SK-N-SH (cell line): ENCODE measurements around a stretch of chr7.

DNA sequence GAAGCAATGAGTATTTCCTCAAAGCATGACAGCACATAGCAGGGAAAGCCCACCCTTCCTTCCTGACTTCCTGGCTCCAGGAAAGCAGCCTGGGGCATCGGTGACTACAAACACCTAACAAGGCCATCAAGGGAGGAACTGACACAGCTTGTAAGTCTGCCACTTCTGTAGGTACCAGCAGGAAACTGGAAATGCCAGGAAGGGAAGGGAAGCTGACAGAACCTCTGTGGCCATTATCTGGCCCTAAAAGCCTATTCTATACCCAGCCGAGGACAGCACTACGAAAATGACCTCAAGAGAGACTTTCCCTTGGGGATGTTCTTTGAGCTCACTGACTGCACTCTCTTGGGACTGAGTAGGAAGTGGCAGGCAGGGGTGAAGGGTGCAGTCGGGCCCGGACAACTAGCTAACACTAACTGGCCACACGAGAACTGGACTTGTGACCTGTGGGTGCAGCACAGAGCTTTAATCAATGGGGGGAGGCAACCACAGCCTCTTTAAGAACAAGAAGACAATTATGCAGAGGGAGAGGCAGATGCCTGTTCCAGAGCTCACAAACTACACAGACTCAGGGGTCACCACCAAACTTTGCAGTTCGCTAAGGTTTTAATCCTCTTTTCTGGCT lies 52.0 kb downstream of the GRB10 start:
- RRBS: no CpG with 5 or more reads among the region's 7 CpGs
CAGE:
- cytosol, long polyA plus RNA: no peak
- long polyA plus RNA: no peak
- nucleus, long polyA plus RNA: no peak

GRCh38 chr7:50763778-50764276 lies 18.9 kb downstream of the GRB10 start:
- RRBS: no CpG with 5 or more reads among the region's 4 CpGs
CAGE:
- cytosol, long polyA plus RNA: no peak
- long polyA plus RNA: no peak
- nucleus, long polyA plus RNA: no peak

DNA sequence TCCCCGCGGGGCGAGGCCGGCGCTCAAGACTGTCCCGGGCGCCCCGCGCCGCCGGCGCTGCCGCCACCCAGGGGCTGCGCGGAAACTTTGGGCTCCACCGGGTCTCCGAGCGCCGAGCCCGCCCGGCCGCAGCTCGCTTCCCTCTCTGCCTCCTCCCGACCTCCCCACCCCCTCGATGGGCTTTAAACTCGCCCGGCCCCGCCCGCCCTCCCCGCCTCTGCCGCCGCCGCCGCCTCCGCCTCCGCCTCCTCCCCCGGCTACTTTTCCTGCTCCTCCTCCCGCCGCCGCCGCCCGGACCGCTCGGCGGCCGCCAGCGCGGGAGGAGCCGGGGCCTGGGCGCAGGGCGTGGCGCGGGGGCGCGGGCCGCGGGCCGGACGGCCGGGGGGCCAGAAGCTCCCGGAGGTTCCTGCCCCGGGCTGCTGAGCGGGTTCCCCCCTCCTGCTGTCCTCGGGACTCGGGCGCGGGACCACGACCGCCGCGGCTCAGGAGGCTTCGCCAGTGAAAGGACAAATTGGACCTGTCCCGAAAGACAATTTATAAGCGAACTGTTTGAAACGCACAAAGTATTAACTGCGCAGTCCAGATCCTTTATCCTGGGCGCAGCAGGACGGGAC lies 10.7 kb upstream of the GRB10 start:
- RRBS: 2% methylated on average over 28 of the region's 78 CpGs
CAGE:
- cytosol, long polyA plus RNA: no peak
- long polyA plus RNA: no peak
- nucleus, long polyA plus RNA: no peak

- RRBS: no CpG with 5 or more reads among the region's 1 CpG
CAGE:
- cytosol, long polyA plus RNA: no peak
- long polyA plus RNA: no peak
- nucleus, long polyA plus RNA: no peak
Observed at GRCh38 chr7:50812828-50813239, 30.1 kb upstream of the GRB10 start.

- RRBS: no CpG with 5 or more reads among the region's 7 CpGs
CAGE:
- cytosol, long polyA plus RNA: no peak
- long polyA plus RNA: no peak
- nucleus, long polyA plus RNA: no peak
Observed at GRCh38 chr7:50851459-50851878, 68.8 kb upstream of the GRB10 start.

- RRBS: no CpG with 5 or more reads among the region's 4 CpGs
CAGE:
- cytosol, long polyA plus RNA: no peak
- long polyA plus RNA: no peak
- nucleus, long polyA plus RNA: no peak
Observed at GRCh38 chr7:51141392-51141966, 175.1 kb downstream of the COBL start.

GRCh38 chr7:51222921-51223328 lies 93.7 kb downstream of the COBL start:
- RRBS: no CpG with 5 or more reads among the region's 10 CpGs
CAGE:
- cytosol, long polyA plus RNA: no peak
- long polyA plus RNA: no peak
- nucleus, long polyA plus RNA: no peak

- RRBS: no CpG with 5 or more reads among the region's 3 CpGs
CAGE:
- cytosol, long polyA plus RNA: no peak
- long polyA plus RNA: no peak
- nucleus, long polyA plus RNA: no peak
Observed at GRCh38 chr7:51241796-51242143, 74.8 kb downstream of the COBL start.

GRCh38 chr7:51314729-51315063 lies 1.9 kb downstream of the COBL start:
- RRBS: no CpG with 5 or more reads among the region's 4 CpGs
CAGE:
- cytosol, long polyA plus RNA: no peak
- long polyA plus RNA: no peak
- nucleus, long polyA plus RNA: no peak

DNA sequence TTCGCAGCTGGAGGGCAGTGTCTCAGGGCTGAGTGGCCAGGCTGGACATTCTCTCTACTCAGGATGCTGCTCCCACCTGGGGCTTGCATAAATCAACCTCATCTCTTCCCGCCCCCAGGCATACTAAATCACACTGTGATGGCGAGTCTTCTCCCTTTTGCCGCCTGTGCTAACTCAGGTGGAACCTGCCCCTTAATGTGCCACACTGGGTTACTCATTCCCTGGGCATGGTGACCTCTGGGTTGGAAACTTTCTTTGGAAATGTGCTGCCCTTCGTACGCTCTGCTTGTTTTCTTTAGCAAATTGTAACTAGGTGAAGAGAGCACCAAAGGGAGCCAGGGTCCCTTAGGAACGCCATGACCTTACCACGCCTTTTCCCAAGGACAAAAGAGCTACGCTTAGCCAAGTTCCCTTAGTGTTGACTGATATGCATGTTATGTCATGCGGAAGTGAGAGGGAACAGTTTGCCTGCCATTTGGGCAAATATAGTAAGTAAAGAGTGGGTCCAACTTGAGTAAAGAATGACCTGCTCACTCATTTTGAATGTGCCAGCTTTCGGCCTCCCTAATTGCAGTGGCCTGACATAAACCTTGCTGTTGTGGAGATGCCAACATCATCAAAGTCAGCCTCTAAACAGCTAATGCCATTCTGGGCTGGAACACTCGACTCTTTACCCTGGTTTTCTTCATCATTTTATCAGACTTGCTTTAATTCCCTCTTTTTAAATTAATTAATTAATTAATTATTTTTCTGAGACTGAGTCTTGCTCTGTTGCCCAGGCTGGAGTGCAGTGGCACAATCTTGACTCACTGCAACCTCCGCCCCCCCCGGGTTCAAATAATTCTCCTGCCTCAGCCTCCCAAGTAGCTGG lies 40.6 kb upstream of the COBL start:
- RRBS: no CpG with 5 or more reads among the region's 14 CpGs
CAGE:
- cytosol, long polyA plus RNA: no peak
- long polyA plus RNA: no peak
- nucleus, long polyA plus RNA: no peak

- RRBS: no CpG with 5 or more reads among the region's 2 CpGs
CAGE:
- cytosol, long polyA plus RNA: no peak
- long polyA plus RNA: no peak
- nucleus, long polyA plus RNA: no peak
Observed at GRCh38 chr7:52860535-52860890, 174.9 kb upstream of the POM121L12 start.

- RRBS: no CpG with 5 or more reads among the region's 38 CpGs
CAGE:
- cytosol, long polyA plus RNA: no peak
- long polyA plus RNA: no peak
- nucleus, long polyA plus RNA: no peak
Observed at GRCh38 chr7:54888205-54889136, 129.5 kb upstream of the SEC61G start.

- RRBS: no CpG with 5 or more reads among the region's 29 CpGs
CAGE:
- cytosol, long polyA plus RNA: no peak
- long polyA plus RNA: no peak
- nucleus, long polyA plus RNA: no peak
Observed at GRCh38 chr7:55005230-55005654, 13.6 kb upstream of the EGFR start.

DNA sequence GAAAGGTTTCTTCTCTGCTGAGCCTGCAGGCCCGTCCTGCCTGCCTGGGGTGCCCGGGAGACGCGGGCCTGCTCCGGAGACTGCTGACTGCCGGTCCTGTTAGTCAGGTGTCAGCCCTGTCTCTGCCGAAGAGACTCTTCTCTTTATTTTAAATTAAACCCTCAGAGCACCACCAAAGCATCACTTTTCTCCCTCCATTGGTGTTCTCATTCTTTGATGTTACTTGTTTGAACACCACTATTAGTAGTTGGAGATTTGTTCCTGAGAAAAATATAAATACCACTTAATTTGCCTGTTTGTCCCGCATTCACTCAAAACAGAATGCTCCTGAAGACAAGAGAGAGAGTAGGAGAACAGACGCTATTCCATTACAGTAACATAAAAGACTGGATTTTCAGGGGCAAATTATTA lies 2.4 kb downstream of the EGFR start:
- RRBS: no CpG with 5 or more reads among the region's 9 CpGs
CAGE:
- cytosol, long polyA plus RNA: no peak
- long polyA plus RNA: no peak
- nucleus, long polyA plus RNA: no peak

DNA sequence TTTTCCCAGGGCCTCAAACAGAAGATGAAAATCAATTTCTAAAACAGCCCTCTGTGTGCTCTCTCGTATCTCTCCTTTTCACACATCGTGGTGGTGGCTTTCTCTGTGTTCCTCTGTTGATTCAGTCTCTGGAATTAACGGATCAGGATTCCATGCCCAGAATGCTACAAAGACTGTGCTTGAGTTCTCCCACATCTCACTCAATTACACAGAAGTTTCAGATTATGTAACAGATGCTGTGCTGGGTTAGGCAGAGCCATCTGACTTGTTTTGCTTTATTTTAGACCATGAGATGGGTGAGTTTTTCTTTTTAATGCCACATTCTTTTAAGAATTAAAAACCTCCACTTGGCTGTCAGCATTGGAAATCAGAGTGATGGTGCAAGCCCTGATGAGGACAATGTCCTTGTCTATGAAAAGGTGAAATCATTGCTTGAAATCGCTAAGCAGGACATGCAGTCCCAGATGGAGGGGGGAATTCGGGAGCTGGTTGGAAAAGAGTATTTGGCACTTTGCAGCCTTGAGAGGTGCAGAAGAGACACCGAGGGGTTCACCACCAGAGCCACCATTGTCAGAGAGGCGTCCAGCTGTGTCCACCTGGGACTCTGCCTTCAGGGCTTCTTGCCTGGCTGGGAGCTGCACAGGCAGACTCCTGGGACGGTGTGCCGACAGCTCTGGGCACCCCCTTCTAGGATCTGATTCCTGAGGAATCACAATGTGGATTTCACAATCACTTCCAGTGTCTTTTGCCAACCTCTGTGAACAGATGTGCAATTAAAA lies 80.4 kb downstream of the EGFR start:
- RRBS: no CpG with 5 or more reads among the region's 9 CpGs
CAGE:
- cytosol, long polyA plus RNA: no peak
- long polyA plus RNA: no peak
- nucleus, long polyA plus RNA: no peak

DNA sequence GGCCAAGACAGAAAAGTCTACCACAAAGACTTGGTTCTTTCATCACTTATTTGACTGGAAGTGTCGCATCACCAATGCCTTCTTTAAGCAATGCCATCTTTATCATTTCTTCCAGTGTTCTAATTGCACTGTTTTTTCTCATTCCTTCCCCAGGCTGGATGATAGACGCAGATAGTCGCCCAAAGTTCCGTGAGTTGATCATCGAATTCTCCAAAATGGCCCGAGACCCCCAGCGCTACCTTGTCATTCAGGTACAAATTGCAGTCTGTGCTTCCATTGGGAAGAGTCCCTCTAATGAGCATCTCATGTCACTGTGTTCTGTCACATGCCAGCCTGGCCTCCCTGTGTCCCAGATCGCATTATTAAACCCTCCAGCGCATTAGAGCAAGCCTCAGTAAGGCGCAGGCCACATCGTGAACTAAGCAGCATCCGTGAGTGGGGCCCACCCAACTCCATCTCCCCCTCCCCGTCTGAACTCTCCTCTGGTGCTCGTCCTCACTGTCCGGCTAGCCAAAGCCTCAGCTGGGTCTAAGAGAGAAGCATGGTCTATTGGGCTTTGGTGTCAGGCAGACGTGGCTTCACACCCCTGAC lies 164.9 kb upstream of the LANCL2 start:
- RRBS: no CpG with 5 or more reads among the region's 16 CpGs
CAGE:
- cytosol, long polyA plus RNA: no peak
- long polyA plus RNA: no peak
- nucleus, long polyA plus RNA: no peak

DNA sequence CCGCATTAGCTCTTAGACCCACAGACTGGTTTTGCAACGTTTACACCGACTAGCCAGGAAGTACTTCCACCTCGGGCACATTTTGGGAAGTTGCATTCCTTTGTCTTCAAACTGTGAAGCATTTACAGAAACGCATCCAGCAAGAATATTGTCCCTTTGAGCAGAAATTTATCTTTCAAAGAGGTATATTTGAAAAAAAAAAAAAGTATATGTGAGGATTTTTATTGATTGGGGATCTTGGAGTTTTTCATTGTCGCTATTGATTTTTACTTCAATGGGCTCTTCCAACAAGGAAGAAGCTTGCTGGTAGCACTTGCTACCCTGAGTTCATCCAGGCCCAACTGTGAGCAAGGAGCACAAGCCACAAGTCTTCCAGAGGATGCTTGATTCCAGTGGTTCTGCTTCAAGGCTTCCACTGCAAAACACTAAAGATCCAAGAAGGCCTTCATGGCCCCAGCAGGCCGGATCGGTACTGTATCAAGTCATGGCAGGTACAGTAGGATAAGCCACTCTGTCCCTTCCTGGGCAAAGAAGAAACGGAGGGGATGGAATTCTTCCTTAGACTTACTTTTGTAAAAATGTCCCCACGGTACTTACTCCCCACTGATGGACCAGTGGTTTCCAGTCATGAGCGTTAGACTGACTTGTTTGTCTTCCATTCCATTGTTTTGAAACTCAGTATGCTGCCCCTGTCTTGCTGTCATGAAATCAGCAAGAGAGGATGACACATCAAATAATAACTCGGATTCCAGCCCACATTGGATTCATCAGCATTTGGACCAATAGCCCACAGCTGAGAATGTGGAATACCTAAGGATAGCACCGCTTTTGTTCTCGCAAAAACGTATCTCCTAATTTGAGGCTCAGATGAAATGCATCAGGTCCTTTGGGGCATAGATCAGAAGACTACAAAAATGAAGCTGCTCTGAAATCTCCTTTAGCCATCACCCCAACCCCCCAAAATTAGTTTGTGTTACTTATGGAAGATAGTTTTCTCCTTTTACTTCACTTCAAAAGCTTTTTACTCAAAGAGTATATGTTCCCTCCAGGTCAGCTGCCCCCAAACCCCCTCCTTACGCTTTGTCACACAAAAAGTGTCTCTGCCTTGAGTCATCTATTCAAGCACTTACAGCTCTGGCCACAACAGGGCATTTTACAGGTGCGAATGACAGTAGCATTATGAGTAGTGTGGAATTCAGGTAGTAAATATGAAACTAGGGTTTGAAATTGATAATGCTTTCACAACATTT lies 159.0 kb upstream of the LANCL2 start:
- RRBS: no CpG with 5 or more reads among the region's 17 CpGs
CAGE:
- cytosol, long polyA plus RNA: no peak
- long polyA plus RNA: no peak
- nucleus, long polyA plus RNA: no peak

DNA sequence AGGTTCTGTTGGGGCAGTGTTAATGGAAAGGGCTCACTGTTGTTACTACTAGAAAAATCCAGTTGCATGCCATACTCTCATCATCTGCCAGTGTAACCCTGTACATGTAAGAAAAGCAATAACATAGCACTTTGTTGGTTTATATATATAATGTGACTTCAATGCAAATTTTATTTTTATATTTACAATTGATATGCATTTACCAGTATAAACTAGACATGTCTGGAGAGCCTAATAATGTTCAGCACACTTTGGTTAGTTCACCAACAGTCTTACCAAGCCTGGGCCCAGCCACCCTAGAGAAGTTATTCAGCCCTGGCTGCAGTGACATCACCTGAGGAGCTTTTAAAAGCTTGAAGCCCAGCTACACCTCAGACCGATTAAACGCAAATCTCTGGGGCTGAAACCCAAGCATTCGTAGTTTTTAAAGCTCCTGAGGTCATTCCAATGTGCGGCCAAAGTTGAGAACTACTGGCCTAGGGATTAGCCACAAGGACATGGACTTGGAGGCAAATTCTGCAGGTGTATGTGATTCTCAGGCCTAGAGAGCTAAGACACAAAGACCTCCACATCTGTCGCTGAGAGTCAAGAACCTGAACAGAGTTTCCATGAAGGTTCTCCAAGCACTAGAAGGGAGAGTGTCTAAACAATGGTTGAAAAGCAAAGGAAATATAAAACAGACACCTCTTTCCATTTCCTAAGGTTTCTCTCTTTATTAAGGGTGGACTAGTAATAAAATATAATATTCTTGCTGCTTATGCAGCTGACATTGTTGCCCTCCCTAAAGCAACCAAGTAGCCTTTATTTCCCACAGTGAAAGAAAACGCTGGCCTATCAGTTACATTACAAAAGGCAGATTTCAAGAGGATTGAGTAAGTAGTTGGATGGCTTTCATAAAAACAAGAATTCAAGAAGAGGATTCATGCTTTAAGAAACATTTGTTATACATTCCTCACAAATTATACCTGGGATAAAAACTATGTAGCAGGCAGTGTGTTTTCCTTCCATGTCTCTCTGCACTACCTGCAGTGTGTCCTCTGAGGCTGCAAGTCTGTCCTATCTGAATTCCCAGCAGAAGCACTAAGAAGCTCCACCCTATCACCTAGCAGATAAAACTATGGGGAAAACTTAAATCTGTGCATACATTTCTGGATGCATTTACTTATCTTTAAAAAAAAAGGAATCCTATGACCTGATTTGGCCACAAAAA lies 154.7 kb upstream of the LANCL2 start:
- RRBS: no CpG with 5 or more reads among the region's 6 CpGs
CAGE:
- cytosol, long polyA plus RNA: no peak
- long polyA plus RNA: no peak
- nucleus, long polyA plus RNA: no peak

DNA sequence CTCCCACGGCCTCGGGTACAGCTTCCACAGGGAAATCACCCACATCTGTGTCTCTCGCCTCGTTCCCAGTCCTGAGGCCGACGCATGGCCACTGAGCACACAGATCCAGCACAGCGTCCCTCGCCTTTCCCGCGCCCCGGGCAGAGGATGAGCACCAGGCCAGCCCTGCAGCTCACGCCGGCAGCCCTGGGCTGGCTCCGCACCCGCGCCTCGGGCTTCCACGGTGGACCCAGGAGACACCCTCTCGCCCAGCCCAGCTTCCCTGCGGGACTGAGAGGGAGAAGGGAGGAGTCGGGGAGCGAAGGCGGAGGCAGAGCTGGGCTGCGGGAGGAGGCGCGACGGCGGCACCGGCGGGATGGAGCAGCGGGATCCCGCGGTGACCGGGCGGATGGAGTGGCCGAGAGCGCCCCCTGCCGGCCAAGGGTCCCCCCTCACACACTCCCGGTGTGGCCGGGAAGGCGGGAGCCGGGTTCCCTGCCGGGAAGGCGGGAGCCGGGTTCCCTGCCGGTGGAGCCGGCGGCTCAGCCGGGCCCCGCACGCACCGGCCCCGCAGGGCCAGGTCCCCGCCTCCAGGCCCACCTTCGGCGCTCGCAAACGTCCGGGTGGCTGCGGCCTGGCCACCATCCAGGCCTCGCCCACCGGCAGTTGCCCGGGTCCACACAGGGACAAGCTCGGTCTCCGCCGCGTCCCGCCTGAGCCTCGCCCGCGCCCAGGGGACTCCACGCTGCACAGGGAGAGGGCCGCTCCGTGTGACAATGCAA lies 110.3 kb upstream of the LANCL2 start:
- RRBS: 3% methylated on average over 14 of the region's 74 CpGs
CAGE:
- cytosol, long polyA plus RNA: no peak
- long polyA plus RNA: no peak
- nucleus, long polyA plus RNA: no peak

DNA sequence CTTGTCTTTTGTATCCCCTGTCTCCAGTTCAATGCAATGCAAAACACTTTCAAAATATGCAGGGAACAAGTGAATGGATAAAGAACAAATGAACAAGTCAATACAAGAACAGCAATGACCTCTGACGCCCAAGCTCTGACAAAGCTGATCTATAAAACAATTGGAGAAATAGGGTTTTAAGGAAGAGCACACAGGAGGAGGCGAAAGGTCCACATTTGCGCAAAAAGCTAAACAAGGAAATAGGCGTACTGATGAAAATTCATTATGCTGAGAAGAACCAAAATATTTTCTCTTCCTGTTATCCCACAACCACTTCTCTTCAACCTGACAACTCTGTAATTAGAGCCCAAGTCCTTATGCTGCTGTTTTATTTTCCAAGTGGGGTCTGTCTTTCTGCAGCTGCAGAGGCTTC lies 53.0 kb downstream of the VOPP1 start:
- RRBS: no CpG with 5 or more reads among the region's 4 CpGs
CAGE:
- cytosol, long polyA plus RNA: no peak
- long polyA plus RNA: no peak
- nucleus, long polyA plus RNA: no peak